SK-MEL-5 (cell line): ENCODE measurements around a stretch of chr5.

GRCh38 chr5:95620234-95621255 is 658 bp downstream of the GPR150 start:
RAMPAGE:
- cytosol, long total RNA, result no peak
- long total RNA, result no peak
- nucleus, long total RNA, result no peak

DNA sequence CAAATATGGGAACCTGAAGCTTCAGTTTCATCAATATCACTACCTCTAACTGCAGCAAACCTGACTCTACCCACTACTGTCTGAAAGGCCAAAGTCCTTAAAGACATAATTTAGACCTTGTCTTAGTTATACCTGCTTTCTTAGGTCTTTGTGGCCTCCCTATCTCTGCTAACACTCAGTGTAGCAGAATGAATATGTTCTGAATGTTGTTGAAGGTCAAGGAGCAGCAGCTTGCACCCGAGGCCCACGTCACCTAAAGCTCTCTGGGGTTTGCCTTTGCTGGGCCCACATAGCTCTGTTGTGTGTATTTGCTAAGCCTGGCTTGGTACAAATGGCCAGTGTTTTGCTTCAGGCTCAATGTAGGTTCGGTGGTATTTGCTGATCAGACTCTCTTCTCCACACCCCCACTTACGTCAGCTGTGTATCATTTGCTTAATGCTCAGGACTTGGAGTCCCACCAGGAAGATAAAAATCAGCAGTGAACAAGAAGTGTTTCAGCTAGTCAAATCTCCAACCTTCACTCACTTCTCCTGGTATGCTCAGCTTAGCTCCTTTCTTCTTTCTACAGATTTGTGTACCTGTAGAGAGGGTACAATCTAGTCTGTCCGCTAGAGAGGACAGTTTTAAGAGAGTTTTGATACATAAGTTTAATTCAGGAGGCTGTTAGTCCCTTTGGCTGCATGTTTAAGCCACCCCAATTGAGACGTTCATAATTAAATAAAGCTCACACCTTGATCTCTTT is 4.8 kb upstream of the RFESD start:
RAMPAGE:
- cytosol, long total RNA, result no peak
- long total RNA, result no peak
- nucleus, long total RNA, result no peak

RAMPAGE:
- cytosol, long total RNA, result no peak
- long total RNA, result no peak
- nucleus, long total RNA, result no peak
Observed at GRCh38 chr5:95720168-95720554, 11.0 kb upstream of the RHOBTB3 start.

DNA sequence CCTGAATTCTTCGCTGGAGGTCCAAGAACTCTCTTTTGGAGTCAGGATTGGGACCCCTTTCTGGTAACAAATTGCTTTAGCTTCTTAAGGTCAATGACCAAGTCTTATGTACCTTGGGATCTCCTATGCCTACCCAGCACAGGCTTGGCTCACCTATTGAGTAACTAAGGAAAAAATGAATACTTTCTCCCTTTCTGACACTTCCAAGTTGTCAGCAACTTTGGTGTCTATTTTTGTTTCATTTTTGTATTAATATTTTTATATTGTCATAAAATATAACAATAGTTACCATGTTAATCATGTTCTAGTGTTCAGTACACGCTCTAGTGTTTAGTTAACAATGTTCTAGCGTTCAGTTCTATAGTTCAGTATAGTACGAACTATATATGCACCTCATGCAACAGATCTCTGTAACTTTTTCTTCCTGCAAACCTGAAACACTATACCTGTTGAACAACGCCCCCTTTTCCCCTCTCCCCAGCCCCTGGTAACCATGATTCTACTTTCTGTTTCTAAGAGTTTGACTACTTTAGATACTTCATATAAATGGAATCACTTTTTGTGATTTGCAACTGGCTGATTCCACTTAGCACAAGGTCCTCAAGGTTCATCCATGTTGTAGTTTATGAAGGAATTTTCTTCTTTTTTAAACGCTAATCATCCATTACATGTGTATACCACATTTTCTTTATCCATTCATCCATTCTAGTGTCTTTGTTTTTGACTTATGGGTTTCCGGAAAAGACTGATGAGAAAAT is 1.7 kb upstream of the RHOBTB3 start:
RAMPAGE:
- cytosol, long total RNA, result no peak
- long total RNA, result no peak
- nucleus, long total RNA, result no peak

DNA sequence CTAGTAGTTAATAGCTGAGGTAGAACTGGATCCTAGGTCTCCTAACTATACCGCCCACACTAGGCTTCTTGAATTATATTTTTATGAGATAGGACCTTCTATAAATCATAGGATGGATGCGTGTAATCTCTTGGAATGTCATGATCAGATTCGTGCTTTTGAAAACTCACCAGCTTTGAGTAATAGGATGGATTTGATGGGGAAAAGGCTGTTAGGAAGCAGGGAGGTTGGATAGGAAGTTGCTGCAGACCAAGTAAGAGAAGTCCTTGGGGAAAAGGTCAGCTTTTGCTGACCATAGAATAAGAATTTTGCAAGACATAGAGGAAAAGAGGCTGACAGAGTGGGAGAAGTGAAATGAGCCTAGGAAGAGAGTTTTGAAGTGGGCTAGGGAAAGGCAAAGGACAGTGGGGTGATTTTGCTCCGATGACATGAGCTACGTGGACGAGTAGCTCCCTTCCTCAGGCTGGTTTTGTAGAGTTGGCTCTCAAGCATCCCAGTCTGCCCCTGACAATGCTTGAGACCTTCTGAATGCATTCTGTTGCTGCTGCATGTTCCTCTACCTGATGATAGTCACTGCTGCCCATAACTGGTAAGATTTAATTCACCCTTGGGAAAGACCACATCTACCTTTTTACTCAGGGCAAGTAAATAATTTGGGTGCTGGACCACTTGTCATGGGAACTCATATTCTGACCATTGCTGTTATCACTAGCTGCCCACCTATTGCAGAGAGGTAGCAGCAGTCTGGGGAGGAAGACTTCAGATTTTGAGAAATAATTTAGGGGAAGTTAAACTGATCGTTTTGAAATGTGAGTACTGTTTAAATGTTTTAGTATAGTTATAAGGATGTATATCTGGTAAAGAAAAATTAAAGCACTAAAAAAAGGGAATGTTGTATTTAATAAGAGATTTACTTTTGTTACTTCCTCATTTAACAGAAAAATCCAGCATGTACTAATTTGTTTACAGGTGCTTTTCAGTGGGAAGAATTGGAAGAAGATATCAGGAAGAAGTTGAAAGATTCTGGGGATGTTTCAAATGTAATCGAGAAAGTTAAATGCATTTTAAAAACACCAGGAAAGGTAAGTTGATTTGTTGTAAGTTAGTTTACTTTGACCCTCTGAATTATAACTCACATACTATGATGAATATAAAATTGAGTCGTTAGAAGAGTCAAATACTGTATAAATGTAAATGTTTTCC is 31.8 kb downstream of the RHOBTB3 start:
RAMPAGE:
- cytosol, long total RNA, result no peak
- long total RNA, result no peak
- nucleus, long total RNA, result no peak

DNA sequence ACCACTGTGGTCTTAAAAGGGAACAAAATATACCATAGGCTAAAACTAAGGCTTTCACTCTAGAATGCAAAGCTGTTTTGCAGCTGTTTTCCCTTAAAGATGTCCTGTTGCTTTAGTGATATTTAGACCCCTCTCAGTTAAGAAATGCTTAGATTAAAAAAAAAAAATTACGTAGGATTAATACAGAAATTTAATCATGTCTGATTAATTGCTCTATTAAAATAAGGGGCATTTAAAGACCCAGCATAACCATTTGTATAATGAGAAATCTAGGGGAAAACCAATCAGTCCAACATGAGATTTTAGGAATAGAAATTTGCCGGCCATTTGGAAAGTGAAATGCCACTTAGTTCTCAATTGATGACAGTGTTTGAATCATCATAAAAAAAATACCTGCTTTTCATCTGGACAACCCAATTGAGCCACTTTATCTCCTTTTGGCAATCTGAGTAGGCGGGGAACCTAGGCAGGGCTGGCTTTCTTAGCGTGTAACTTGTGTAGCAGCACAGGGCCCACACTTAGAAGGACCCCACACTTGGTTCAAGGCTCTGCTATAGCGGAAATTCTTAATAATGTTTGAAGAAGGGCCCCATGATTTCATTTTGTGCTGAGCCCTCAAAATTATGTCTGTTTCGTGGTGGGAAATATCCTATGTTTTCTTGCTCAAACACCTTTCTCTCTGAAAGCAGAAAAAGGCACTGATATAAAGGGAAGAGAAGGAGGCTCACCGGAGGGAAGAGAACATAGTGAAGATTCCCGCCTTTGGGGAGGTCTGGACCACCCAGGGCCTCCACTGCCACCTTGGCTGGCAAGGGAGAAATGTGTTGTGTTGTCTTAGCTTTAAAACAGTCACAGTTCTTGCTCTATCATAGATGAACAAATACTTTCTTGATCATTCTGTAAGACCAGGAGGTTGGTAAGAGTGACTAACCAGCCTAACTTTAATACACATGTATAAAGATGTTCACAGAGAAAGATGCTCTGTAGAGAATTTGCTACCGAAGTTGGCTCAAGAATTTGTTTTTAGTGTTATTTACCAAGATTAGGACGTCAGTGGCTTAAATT is 28.9 kb downstream of the GLRX start:
RAMPAGE:
- cytosol, long total RNA, result no peak
- long total RNA, result no peak
- nucleus, long total RNA, result no peak

GRCh38 chr5:95916850-95917274 is 44.8 kb downstream of the ELL2 start:
RAMPAGE:
- cytosol, long total RNA, result no peak
- long total RNA, result no peak
- nucleus, long total RNA, result no peak

RAMPAGE:
- cytosol, long total RNA, result no peak
- long total RNA, result no peak
- nucleus, long total RNA, result no peak
Observed at GRCh38 chr5:95932698-95933776, 28.6 kb downstream of the ELL2 start.

RAMPAGE:
- cytosol, long total RNA, result no peak
- long total RNA, result no peak
- nucleus, long total RNA, result no peak
Observed at GRCh38 chr5:95934785-95935488, 26.7 kb downstream of the ELL2 start.

DNA sequence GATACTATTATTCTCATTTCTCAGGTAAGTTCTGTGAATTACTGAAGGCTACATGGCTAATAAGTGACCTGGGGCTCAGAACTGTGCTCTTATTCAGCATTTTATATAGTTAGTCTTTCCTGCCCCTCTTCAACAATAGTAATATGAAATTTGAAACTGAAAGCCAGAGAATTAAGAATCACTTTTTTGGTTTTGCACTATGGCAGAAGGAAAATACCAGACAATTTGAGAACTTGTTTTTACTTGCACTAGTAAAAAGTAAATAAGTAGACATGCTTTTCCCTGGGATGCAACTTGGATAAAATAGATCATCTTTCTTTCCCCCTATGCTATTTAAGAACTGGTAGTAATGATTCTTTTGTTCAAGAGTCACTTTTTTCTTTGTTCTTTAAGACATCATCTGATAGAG is 11.7 kb downstream of the ELL2 start:
RAMPAGE:
- cytosol, long total RNA, result no peak
- long total RNA, result no peak
- nucleus, long total RNA, result no peak

DNA sequence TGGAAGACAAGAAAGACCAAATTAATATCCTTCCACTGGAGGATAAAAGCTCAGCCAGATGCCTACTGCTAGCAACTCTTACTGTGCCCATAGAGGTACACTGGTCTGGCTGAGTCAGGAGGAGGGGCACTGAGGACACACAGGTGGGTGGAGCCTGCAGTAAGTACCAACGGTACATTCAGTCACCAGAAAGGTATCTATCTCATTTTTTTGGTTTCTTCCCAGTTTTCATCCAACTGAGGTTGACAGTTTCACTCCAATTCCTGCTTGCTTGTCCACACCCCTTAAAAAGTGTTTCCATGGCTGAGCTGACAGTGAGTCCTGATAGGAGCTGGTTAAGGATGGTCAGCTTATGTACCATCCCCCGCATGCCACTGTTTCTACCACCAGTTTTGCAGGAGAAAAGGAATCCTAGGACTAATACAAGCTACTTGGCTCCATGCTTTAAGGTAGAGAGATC is 3.3 kb downstream of the ELL2 start:
RAMPAGE:
- cytosol, long total RNA, result no peak
- long total RNA, result no peak
- nucleus, long total RNA, result no peak

GRCh38 chr5:95989169-95989653 is 27.6 kb upstream of the ELL2 start:
RAMPAGE:
- cytosol, long total RNA, result no peak
- long total RNA, result no peak
- nucleus, long total RNA, result no peak

RAMPAGE:
- cytosol, long total RNA, result no peak
- long total RNA, result no peak
- nucleus, long total RNA, result no peak
Observed at GRCh38 chr5:96049846-96050343, 88.2 kb upstream of the ELL2 start.

RAMPAGE:
- cytosol, long total RNA, result no peak
- long total RNA, result no peak
- nucleus, long total RNA, result no peak
Observed at GRCh38 chr5:96110380-96110955, 148.8 kb upstream of the ELL2 start.

RAMPAGE:
- cytosol, long total RNA, result no peak
- long total RNA, result no peak
- nucleus, long total RNA, result no peak
Observed at GRCh38 chr5:96256741-96257317, 176.2 kb downstream of the PCSK1 start.

RAMPAGE:
- cytosol, long total RNA, result no peak
- long total RNA, result no peak
- nucleus, long total RNA, result no peak
Observed at GRCh38 chr5:96660330-96660863, 1.8 kb upstream of the CAST start.

DNA sequence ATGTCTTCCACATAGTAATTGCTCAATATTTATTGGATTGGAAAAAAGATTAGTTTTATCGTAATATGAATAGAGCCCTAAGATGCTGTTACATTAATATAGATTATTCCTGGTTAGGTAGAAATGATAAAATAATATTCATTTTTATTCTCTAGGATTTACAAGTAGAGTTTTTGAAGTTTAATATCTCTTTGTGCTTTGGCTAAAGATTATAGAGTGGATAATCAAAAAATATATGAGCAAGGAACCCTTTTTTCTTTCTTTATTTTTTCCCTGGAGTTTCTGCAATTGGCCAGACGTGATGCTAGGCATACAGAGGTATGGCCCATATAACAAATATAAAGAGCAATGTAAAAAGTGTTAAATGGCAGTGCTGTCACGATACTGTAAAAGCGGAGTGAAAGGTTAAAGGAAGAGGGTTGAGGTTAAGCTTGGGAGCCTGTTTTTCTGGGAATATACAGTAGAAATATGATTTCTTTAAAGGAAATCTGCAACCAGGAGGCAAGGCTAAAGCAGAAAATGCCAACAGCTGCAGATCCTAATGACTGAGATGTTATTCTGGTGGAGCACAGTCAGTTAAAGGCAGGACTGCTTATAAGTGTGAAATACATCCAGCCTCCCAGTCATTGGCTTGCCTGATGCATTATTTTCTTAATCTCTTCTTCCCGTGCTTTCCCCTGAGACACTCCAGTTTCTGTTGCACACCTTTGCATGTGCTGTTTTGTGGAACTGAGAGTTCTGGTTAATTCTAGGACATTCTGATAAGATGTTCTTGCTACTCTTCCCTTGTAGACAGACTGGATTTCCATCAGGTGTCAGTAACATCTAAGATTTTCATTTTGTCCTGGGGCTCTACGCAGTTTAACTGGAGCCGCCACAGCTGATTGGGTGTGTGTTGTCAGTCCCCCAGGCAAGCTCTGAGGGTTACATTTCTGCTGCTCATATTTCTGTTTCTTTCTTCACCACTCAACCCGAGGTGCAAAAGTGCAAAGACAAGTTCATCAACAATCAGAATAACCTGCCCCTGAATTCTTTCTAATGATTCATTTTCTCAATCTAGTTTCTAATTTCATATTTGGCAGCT is 44.2 kb downstream of the CAST start:
RAMPAGE:
- cytosol, long total RNA, result no peak
- long total RNA, result no peak
- nucleus, long total RNA, result no peak

DNA sequence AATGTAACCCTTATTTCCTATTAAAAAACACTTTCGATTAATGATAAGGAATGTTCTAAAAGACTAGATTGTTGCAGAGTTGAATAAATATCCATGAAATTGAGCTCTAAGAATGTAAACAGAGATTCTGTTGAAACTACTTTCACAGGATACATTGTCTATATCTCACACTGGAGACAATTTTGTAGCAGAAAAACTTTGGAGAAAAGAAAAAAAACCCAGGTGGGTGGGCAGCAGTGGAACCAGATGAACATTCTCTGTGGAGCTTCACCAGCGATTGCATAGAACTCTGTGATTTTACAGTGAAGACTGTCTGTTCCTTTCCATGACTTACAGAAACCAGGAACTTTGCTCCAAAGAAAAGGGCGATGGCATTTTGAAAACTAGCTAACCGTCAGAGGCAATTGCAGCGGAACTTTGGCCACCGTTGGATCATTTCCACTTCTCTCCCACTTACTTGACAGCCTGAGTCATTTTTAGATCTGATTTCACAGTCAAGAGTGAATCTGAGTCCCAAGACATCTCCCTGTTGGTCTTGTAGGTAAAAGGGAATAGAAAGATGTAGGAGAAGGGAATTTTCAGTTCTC is 20.9 kb upstream of the ERAP2 start:
RAMPAGE:
- cytosol, long total RNA, result no peak
- long total RNA, result no peak
- nucleus, long total RNA, result no peak

GRCh38 chr5:97073606-97073935 is 68.8 kb downstream of the LIX1 start:
RAMPAGE:
- cytosol, long total RNA, result no peak
- long total RNA, result no peak
- nucleus, long total RNA, result no peak

DNA sequence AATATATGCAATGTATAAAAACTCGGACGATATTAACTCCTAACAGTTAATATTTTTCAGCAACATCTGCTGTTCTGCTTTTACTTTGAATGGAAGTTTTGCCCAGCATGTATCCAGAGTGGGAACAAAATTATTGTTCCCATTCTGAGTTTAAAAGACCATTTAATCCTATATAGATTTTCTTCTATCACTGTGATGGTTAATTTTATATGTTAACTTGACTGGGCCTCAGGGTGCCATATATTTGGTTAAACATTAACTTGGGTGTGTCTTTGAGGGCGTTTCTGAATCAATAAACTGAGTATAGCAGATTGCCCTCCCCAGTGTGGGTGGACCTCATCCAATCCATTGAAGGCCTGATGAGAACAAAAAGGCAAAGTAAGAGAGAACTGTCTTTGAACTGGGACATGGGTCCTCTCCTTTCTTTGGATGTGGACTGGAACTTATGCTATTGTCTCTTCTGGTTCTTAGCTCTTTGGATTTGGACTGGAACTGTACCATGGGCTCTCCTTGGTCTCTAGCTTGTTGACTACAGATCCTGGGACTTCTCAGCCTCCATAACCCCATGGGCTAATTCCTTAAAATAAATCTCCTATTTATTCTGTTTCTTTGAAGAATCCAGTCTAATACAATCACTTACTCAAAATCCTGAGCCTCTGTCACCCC is 17.3 kb downstream of the RIOK2 start:
RAMPAGE:
- cytosol, long total RNA, result no peak
- long total RNA, result no peak
- nucleus, long total RNA, result no peak